ENCODE data around the genes WDR55, PCDHA2, PCDHB6, PCDHGA3, DIAPH1 and FGF1.

DNA sequence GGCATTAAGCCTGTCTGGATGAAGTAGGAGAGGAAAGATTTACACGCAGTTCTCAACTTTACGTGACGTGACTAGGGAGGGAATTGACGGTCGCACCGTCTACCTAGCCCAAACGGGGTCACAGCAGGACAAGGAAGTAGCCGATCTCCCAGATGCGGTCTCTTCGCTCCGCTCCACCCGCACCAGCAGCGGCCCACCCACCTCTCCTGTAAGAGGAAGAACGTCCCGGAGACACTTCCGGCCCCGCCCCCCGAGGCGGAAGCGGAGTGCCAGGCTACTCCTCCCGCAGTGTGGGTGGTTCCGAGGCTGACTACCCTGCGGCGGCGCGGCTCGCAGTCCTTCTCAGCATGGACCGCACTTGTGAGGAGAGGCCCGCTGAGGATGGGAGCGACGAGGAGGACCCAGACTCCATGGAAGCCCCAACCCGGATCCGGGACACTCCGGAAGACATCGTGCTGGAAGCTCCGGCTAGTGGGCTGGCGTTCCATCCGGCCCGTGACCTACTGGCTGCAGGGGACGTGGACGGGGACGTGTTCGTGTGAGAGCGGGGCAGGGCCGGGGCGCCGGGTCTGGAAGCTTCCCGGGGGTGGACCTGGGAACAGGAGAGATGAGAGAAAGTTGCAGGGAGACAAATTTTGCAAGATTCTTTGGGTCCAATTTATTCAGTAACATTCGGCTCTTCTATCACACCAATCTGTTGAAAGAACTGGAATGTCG, at the start of gene WDR55:
Gene WDR55, plus strand, starts transcription at position 339 of the 717 bp plus-strand sequence.
- RRBS = 1% methylated on average over 8 of the region's 50 CpGs
CAGE:
- cytosol, long polyA plus RNA = no peak
- long polyA plus RNA = no peak
- nucleus, long polyA plus RNA = no peak

- RRBS = no CpG with 5 or more reads among the region's 9 CpGs
CAGE:
- cytosol, long polyA plus RNA = no peak
- long polyA plus RNA = no peak
- nucleus, long polyA plus RNA = no peak
These were observed at the start of gene PCDHA2 for GRCh38 chr5:140794583-140795054. PCDHA2 (plus strand) TSS chr5:140794852.

DNA sequence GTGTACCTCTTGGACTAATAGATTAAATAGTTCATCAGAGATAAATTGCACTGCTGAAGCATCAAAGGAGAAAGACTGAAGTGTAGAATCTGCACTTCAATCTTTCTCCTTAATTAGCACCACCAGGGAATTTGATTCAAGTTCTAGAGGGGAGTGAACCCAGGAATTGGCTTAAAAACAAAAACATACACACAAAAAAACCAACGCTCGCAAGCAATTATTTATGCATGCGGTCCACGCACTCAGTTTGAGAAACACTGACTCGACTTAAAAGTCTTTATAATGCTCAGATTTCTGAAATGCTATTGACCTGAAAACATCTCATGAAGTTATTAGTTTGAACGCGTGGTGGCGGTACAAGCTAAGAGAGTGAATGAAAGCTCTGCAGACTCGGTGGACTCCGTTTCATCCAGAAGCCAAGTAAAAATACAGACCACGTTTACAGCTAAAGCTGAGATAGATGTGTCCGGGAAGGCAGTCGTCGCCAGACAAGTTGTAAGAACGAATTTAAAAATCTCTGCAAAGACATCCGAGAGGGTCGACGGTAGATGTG, at the start of gene PCDHB6:
Gene PCDHB6, plus strand, starts transcription at position 403 of the 553 bp plus-strand sequence.
- RRBS = no CpG with 5 or more reads among the region's 18 CpGs
CAGE:
- cytosol, long polyA plus RNA = no peak
- long polyA plus RNA = start-site peak on the plus strand centred at position 454 of the sequence, 200 bp wide, 78 and 72 reads in 2 replicates
- nucleus, long polyA plus RNA = start-site peak on the plus strand centred at position 446 of the sequence, 174 bp wide, 41 and 119 reads in 2 replicates

DNA sequence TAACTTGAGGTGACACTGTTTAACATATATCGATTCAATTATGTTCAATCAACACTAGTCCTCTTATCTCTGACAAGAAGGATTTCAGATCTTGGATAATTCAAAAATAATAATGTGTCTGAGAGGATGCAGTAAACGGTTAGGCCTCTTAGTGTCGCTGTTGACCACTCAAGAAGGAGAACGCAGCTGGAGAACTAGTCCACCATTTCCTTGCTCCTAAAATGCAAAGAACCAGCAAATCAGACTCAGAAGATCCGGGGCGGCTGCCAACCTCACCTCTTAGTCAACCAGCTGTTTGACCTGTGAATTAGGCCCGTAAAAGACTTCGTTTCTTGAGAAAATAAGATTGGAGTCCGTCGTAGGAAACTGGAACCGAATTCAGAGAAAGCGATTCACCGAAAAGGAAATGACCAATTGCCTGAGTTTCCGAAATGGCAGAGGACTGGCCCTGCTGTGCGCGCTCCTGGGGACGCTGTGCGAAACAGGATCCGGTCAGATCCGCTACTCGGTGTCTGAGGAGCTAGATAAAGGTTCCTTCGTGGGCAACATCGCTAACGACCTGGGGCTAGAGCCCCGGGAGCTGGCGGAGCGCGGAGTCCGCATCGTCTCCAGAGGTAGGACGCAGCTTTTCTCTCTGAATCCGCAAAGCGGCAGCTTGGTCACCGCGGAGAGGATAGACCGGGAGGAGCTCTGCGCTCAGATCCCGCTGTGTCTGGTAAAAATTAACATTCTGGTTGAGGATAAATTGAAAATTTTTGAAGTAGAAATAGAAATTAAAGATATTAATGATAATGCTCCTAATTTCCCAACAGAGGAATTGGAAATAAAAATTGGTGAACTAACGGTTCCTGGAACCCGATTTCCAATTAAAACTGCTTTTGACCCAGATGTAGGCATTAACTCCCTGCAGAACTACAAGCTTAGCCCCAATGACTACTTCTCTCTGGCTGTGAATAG, at the start of gene PCDHGA3:
Gene PCDHGA3, plus strand, starts transcription at position 202 of the 957 bp plus-strand sequence.
- RRBS = 42% methylated on average over 6 of the region's 40 CpGs
CAGE:
- cytosol, long polyA plus RNA = no peak
- long polyA plus RNA = no peak
- nucleus, long polyA plus RNA = no peak

GRCh38 chr5:141413582-141414235, 922 bp downstream of the PCDHGA10 start:
- RRBS = 81% methylated on average over 3 of the region's 26 CpGs
CAGE:
- cytosol, long polyA plus RNA = no peak
- long polyA plus RNA = no peak
- nucleus, long polyA plus RNA = no peak

GRCh38 chr5:141494618-141495537, 6.0 kb downstream of the PCDHGC5 start:
- RRBS = 98% methylated on average over 5 of the region's 27 CpGs
CAGE:
- cytosol, long polyA plus RNA = no peak
- long polyA plus RNA = no peak
- nucleus, long polyA plus RNA = no peak

DNA sequence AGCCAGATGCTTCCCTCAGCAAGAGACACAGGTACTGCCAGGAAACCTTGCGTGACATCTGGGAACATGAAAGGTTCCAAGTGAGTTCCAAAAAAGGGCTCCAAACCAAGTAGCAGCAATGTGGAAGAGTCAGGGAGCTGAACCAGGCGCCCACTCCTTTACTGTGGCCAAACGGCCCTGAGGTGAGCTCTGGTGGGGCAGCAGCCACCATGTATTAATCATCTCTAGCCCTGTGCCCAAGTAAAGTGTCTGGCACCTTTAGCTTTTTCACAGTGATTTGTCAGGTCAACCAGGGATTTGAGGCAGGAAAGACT, 25.7 kb downstream of the PCDHGC5 start:
- RRBS = no CpG with 5 or more reads among the region's 3 CpGs
CAGE:
- cytosol, long polyA plus RNA = no peak
- long polyA plus RNA = no peak
- nucleus, long polyA plus RNA = no peak

GRCh38 chr5:141618856-141619542, at the start of gene DIAPH1:
DIAPH1 (minus strand) TSS chr5:141619000.
- RRBS = under 1% methylated on average over 23 of the region's 63 CpGs
CAGE:
- cytosol, long polyA plus RNA = no peak
- long polyA plus RNA = no peak
- nucleus, long polyA plus RNA = no peak

GRCh38 chr5:141672624-141672905, 9.5 kb downstream of the ARAP3 start:
- RRBS = no CpG with 5 or more reads among the region's 10 CpGs
CAGE:
- cytosol, long polyA plus RNA = no peak
- long polyA plus RNA = no peak
- nucleus, long polyA plus RNA = no peak

- RRBS = no CpG with 5 or more reads among the region's 5 CpGs
CAGE:
- cytosol, long polyA plus RNA = no peak
- long polyA plus RNA = no peak
- nucleus, long polyA plus RNA = no peak
These were observed 83.0 kb downstream of the PCDH1 start for GRCh38 chr5:141795161-141795697.

DNA sequence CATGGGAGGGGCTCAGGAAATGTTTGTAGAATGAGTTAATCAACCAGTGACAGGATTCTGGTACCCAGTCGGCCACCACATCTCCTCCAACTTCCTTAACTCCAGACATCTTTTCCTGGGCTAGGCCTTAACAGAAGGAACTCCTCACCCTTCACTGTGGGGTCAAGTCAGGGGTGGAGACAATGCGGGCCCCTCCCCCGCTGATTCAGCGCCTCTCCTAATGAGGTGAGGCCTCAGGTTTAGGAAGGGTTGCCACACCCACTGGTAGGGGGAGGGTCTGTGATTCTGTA, 29.3 kb downstream of the PCDH1 start:
- RRBS = no CpG with 5 or more reads among the region's 4 CpGs
CAGE:
- cytosol, long polyA plus RNA = no peak
- long polyA plus RNA = no peak
- nucleus, long polyA plus RNA = no peak

DNA sequence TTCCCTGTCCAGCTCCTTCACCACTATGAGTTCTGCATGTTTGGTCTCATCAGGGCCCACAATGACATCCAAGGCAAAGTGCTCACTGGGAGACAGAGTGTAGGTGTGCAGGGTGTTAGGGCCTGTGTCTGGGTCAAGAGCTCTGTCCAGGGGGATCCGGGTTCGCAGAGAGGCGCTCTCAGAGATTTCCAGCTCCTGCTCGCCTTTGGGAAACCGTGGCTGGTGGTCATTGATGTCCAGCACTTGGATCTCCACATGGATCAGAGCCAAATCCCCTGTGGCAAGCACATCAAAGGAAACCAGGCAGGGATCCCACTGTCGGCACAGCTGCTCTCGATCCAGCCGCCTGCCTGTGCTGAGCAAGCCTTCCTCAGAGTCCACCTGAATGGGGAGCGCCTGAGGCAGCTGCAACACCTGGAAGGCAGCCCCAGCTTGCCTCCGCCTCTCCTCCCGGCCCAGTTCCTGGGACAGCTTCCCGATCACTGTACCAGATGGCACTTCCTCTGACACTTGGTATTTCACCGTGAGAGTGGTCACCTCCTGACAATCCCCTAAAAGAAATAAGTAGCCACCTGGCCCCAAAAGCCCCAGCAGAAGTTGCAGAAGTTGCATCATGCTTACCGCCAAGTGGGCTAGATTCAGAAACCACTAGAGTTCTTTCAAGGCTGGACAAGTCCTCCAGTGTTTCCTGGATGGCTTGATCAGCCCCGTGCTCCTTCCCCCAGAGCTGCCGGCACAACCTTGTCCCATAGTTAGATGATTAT, 583 bp downstream of the PCDH12 start:
- RRBS = no CpG with 5 or more reads among the region's 16 CpGs
CAGE:
- cytosol, long polyA plus RNA = no peak
- long polyA plus RNA = no peak
- nucleus, long polyA plus RNA = no peak

GRCh38 chr5:142110036-142110610, 1.5 kb downstream of the NDFIP1 start:
- RRBS = no CpG with 5 or more reads among the region's 9 CpGs
CAGE:
- cytosol, long polyA plus RNA = no peak
- long polyA plus RNA = no peak
- nucleus, long polyA plus RNA = no peak

GRCh38 chr5:142280048-142280570, 44.7 kb downstream of the SPRY4 start:
- RRBS = no CpG with 5 or more reads among the region's 8 CpGs
CAGE:
- cytosol, long polyA plus RNA = no peak
- long polyA plus RNA = no peak
- nucleus, long polyA plus RNA = no peak

DNA sequence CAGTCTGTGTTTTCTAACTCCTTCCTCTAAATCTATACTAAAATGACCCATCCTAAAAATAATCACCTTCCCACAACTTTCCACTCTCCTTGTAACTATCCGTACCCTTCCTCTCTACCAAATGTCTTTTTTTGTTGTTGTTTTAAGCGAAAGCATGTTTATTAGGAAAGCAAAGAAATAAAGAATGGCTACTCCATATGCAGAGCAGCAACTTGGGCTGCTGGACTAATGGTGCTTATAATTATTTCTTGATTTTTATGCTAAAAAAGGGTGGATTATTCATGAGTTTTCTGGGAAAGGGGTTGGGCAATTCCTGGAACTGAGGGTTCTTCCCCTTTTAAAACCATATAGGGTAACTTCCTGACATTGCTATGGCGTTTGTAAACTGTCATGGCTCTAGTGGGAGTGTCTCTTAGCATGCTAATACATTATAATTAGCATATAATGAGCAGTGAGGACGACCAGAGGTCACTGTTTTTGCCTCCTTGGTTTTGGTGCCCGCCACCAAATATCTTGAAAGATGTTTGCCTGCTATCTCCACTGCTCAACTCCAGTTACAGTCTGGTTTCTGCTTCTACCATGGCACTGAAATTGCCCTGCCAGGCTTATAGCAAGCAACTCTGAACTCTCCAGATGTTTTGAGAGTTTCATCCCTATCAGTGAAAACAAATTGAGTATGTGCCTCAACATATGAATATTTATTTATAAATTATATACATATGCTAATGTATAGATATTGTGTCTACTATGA, 121.9 kb upstream of the SPRY4 start:
- RRBS = no CpG with 5 or more reads among the region's 5 CpGs
CAGE:
- cytosol, long polyA plus RNA = no peak
- long polyA plus RNA = no peak
- nucleus, long polyA plus RNA = no peak

GRCh38 chr5:142454071-142454348, 129.2 kb upstream of the SPRY4 start:
- RRBS = no CpG with 5 or more reads among the region's 3 CpGs
CAGE:
- cytosol, long polyA plus RNA = no peak
- long polyA plus RNA = no peak
- nucleus, long polyA plus RNA = no peak

- RRBS = no CpG with 5 or more reads among the region's 21 CpGs
CAGE:
- cytosol, long polyA plus RNA = no peak
- long polyA plus RNA = no peak
- nucleus, long polyA plus RNA = no peak
These were observed at the start of gene FGF1 for GRCh38 chr5:142685858-142686802. FGF1 (minus strand) TSS chr5:142686090.

- RRBS = no CpG with 5 or more reads among the region's 5 CpGs
CAGE:
- cytosol, long polyA plus RNA = no peak
- long polyA plus RNA = no peak
- nucleus, long polyA plus RNA = no peak
These were observed 26.4 kb upstream of the ARHGAP26 start for GRCh38 chr5:142743683-142744324.

GRCh38 chr5:142816934-142817527, 46.9 kb downstream of the ARHGAP26 start:
- RRBS = no CpG with 5 or more reads among the region's 4 CpGs
CAGE:
- cytosol, long polyA plus RNA = no peak
- long polyA plus RNA = no peak
- nucleus, long polyA plus RNA = no peak

DNA sequence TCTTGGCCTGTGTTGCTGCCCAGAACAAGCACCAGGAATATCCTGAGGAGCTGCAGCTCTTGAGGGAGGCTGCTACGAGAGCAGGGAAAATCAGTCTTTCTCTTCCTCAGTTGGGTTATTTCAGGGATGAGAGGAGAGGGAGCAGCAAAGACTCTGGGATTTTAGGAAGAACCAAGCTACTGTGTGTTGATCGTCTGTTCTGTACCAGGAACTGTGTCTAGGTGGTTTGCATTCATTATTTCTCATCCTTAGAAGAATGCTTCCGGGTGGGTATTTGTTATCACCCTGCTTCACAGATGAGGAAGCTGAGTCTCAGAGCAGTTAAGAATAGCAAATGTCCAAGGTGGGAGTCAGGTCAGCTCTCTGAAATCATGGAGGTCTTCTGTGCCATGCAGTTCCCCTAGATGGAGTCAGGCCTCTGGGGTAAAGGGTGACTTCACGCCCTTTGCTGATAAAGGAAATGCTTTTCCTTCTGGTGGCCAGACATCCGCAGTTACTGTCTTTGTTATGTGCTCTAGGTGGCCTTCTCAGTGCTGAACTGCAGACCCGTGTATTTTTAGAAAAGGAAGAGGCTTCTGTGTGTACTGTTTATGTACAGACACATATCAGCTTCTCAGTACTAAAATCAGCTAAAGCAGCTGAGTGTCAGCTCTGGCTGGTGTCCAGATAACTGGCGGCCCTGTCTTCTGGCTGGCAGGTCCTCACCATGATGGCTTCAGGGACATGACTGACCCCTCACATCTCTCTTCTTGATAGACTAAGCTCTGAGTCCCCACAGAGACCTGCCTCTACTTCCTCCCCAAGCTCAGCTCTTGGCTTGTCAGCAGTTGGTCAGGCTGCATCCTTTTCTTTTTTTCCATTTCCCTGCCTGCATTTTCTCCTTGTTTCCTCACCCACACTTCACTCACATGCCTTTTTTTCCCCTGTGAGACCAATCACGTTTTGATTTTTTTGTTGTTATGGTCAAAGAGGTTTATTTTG, 75.2 kb downstream of the ARHGAP26 start:
- RRBS = no CpG with 5 or more reads among the region's 8 CpGs
CAGE:
- cytosol, long polyA plus RNA = no peak
- long polyA plus RNA = no peak
- nucleus, long polyA plus RNA = no peak

Data from SK-N-SH (cell line).